Caco-2 (cell line): ENCODE measurements around the genes TBX4 and MED13.

- PRO-cap: no peak
- RRBS: no CpG with 5 or more reads among the region's 10 CpGs
Measured at GRCh38 chr17:61260323-61260989, 139.2 kb upstream of the TBX2 start.

DNA sequence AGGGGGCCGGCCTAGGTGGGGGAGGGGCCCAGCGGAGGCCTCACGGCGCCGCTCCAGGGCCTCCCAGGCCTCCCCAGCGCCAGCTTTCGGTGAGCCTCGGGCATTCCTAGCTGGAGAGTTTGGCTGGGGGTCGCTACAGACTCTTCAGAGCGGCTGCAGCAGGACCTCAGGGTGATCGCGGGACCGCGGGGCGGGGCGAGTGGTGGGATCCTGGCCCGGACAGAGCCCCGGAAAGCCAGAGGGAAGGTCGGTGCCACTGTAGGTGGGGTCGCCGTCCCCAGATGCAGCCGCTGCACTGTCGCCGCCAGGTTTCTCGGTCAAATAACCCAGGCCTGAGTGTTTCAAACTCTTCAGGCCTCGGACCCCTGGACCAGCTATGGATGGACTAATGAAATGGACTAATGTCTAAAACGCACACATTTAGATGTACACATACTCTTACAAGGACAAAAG, 2.2 kb upstream of the TBX2 start:
- PRO-cap: no peak
- RRBS: 0% methylated on average over 1 of the region's 27 CpGs

DNA sequence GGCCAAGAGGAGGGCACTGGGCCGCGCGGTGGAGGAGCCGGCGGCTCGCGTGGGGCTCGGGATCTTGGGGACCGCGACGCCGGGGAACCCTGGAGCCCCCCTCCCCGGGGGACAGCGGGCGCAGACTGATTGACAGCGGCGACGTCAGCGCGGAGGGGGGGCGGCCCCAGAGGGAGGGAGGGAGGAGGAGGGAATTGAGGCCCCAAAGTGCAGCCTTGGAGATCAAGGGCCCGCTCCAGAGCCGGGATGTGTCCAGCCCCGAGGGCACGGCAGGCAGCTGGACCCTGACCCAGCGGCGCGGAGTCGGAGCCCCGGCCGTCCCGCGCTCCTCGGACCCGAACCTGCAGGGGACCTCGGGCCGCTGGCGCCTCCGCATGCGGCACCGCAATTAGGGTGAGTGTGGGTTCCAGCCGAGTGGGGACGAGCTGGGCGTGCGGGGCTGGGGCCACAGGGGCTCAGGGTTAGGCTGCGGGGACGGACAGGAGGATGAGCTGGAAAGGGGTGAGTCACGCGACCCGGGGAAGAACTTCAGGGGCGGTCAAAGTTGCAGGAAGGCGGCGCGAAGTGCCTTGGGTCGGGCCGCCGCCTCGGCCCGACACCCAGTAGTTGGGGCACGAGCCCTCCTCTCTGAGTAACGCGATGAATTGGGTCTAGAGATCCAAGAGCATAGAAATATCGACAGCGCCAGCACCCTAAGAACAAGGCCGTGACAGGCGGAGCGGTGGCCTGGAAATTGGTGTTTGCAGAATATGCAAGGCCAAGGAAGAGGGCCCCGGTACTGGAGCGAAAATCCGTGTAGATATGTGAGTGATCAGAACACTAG, at the start of gene TBX4:
Gene TBX4, plus strand, starts transcription at position 238 of the 823 bp plus-strand sequence.
- PRO-cap: no peak
- RRBS: 98% methylated on average over 20 of the region's 70 CpGs

- PRO-cap: no peak
- RRBS: 100% methylated on average over 3 of the region's 20 CpGs
Measured at GRCh38 chr17:61456099-61456510, 3.9 kb downstream of the TBX4 start.

DNA sequence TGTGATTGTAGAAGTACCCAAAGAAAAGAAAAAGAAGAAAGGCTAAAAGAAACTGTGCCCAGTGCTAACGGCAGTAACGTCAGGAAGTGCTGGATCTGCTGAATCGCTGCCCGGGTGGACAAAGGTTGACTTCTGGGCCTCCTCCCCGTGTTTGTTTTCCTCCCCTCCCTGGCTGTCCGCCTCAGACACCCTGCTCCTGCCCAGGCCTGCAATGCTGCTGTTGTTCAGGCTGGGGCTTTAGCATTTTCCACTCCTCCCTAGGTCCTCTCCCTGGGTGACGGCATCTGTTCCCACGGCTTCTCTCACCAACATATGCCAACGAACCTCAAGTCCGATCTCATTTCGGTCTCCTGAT, 37.1 kb downstream of the TBX4 start:
- PRO-cap: unidirectional peak, minus-strand start at position 88 of the sequence
- RRBS: no CpG with 5 or more reads among the region's 11 CpGs

- PRO-cap: no peak
- RRBS: no CpG with 5 or more reads among the region's 7 CpGs
Measured at GRCh38 chr17:61492784-61493456, 40.7 kb downstream of the TBX4 start.

DNA sequence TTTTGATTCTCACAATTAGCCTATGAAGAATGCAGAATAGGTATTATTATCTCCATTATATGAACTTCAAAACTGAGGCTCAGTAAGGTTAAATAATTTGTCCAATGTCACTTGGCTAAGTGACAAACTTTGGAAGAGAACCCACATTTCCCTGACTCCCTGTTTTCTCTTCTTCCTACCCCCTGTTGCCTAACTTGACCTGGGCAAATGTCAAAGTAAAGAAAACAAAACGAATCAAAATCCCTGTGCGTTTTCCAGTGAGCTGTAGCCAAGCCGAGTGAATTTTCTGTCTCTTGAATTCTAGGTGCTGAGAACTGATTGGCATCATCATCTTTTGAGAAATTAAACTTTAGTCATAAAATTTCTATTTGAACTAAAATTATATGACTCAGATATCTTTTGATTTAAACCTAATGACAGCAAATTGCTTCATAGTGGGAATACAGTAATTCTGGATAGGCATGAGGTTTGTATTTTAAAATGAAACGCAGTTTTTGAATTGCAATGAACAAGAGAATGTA, 4.5 kb upstream of the NACA2 start:
- PRO-cap: no peak
- RRBS: no CpG with 5 or more reads among the region's 4 CpGs

DNA sequence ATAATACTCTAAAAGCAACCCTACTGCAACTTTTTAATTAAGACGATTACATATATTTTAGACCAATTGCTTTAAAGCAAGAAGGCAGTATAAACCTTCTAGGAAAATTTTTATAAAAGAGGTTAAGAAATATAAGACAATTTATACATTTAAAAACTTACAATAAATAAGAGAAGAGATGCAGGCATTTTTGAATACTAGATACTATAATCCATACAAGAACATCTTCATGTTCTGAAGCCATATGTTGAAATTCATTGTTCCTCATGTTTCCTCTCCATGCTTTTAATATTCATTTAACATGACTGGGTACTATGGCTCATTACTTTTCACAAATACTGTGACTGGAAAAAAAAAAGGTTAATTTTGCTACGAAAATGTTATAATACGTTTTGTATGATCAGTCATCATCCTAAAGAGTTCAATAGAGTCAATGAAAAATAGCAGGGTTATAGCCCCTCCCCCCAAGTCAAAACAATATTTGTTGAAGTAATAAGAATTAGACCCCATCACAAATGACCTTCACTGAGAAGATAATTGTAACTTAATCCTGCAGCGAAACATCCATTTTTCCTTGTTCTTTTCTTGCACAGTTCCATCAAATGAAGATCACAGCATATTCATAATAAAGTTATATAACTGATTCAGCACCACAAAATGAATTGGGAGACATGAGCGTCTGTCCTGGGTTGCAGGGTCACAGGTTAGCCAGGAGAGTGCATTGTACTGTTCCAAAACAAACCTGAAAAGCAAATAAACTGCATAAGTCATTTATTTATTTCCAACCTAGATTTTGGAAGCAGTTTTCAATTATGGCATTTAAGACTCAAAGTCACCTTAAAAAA, 18.3 kb upstream of the INTS2 start:
- PRO-cap: no peak
- RRBS: no CpG with 5 or more reads among the region's 5 CpGs

DNA sequence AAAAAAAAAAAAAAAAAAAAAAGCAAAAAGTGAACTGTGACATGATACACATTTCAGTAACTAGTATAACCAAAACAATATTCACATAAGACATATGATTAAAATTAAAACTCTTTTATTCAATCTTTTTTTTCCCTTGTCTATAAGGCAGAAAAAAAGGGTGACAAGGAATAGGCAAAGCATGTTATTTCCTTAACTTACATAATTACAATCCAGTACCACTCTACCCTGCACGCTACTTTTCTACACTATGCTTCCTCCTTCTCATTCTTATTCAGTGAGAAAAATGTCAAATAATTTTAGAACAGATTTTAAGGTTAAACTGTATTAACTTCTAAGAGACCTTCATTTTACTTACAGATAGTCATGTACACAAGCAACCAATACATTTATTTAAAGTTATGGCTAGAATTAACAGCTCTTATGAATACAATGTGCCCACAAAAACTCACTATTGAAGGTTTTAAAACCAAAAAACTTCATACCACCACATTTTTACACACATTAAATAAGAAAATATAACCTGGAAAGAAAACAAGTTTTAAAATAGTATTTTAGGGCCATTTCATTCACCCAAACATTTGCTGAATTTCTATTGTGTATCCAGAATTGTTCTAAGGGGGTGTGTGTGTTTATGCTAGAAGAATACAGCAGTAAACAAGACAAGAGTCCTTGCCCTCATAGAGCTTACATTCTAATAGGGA, 61.3 kb downstream of the MED13 start:
- PRO-cap: no peak
- RRBS: no CpG with 5 or more reads among the region's 1 CpG

DNA sequence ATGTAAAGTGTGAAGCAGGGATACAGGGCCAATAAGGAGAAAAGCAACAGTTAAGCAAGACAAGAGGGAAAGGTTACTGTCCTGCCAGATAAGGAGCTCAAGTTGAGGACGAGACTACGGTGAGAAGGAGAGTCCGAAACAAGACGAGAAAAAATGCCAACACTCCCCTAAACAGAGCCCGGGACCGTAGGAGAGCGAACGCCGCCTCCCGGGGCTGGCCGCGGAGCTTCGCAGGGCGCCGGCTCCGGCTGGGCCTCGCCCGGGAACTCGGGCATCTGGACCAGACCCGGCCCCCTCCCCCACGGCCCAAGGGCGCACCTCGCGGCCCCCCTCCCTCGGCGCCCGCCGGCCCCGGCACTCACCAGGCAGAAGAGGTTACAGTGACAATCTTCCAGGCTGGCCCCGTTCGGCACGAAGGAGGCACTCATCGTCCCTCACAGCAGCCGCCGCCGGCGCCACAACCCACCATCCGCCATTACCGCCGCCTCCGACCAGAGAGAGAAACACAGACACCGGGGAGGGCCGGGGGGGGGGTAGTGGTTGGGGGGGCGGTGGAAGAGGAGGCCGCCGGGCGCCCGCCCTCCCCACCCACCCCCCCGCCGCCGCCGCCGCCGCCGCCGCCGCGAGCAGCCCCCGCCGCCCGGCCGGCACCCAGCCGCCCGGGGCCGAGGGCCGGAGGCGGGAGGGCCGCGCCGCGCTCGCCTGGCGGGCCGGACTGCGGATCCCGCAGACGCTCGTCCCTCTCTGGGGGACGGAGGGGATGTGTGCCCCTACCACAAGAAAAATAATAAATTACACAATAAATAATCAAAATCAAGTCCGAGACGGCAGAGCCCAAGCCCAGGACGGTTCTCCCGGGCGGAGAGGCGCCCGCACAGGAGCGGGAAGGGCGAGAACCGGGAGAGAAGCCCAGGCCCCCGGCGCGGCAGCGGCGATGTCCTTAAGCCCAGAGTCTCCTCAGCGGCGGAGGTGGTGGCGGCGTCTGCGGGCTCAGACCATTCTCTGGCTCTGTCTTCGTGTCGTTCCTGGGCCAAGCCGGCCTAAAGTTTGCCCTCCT, at the start of gene MED13:
Gene MED13, minus strand, starts transcription at position 501 of the 1,057 bp plus-strand sequence.
- PRO-cap: unidirectional peak, plus-strand start at position 87 of the sequence; bidirectional peak, plus-strand start at position 170 of the sequence, minus-strand start at position 145 of the sequence; bidirectional peak, plus-strand start at position 357 of the sequence, minus-strand start at position 477 of the sequence; bidirectional peak, plus-strand start at position 949 of the sequence, minus-strand start outside the sequence
- RRBS: 4% methylated on average over 48 of the region's 102 CpGs

- PRO-cap: no peak
- RRBS: no CpG with 5 or more reads among the region's 3 CpGs
Measured at GRCh38 chr17:62111039-62111501, 46.0 kb upstream of the MED13 start.

DNA sequence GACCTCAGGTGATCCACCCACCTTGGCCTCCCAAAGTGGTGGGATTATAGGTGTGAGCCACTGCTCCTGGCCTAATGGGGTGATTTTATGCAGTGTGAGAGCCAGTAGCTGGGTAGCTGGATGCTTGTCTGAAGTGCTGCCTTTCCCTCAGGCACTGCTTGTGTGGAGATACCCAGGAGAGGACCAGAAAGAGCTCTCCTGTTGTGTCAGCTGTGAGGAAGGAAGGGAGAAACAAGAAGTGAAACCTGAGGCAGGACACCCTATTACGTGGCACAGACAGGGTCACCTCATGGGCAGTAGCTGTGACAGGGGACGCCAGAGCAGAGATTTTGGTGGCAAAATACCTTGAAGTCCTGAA, 106.4 kb upstream of the MED13 start:
- PRO-cap: no peak
- RRBS: no CpG with 5 or more reads among the region's 2 CpGs

DNA sequence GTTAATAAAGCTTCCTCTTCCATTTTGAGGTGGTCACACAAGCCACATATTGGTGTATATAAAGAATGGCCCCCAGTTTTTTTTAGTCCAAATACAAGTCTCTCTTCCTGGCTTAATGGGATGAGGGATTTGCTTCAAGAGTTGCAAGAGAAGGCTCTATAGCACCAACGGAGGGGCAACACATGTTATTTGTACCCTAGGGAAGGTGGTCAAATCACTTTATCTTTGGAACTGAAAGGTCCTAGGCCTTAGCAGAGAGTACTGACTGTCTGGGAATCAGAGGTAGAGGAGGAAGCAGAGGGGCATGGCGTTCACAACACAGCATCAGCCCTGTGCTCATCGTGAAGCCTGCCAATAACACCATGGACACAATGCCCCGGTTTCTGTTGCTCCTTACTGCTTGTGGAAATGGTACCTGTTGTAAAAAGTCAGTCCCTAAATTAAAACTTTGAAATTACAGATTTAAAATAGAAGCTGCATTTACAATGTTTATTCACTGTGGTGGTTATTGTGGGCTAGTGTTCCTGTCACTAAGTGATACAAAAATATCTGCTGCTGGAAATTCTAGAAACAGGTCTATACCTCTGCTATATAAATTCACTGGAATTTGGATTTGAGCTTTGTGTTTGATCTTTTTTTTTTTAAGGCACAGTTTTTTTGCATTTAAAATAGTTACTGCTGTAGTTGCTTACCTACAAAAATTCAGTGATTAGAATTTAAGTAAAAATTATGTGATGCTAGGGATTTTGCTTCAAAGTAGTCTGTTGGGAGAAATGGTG, 24.4 kb upstream of the MRC2 start:
- PRO-cap: no peak
- RRBS: no CpG with 5 or more reads among the region's 4 CpGs

DNA sequence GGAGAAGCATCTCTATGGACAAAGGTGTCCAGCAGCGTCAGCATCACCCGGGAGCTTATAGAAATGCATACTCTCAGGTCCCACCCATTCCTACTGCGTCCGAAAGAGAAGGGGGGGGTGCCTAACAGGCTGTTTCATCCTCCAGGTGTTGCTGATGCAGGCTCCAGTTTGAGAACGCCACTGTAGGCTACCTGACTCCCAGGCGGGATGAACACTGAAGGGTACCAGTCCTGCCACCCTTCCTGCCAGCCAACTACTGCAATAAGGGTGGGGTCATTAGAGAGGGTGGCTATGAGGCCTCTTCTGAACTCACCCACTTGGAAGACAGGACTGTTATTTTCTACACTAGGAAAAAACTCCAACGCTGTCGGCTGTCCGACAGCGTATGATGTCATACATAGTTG, 11.2 kb upstream of the MRC2 start:
- PRO-cap: no peak
- RRBS: no CpG with 5 or more reads among the region's 10 CpGs

DNA sequence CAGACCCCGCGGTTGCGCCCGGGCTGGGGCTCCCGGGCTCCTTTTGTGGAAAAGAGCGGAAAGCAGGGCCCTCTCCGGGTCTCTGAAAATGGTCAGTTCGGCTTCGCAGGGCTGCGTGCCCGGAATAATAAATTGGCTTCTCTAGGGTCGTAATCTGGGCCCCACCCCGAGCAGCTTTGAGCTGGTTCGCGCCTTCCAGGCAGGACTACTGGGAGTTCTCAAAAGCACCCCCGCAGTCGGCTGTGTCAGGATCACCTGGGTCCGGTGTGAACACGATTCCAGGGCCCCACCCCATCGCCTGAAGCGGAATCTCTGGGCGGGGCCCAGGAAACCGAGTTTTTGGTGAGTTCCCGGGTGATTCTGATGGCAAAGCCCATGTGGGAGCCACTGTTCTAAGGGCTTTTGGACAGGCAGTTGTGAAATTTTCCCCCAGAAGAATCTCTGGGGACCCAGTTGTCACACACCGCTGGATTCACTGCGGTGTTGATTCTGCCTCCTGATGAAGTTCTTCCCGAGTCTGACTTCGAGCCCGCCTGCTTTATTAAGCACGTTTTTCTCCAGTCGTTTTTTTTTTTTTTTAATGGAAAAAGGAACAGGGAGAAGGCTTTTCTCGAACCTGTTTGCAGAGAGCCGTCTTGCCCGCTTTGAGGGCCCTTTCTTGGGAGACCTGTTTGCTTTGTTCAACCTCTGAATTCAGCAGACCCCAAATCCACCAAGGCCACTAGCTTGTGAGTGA, 77.1 kb downstream of the MRC2 start:
- PRO-cap: no peak
- RRBS: 8% methylated on average over 14 of the region's 34 CpGs

GRCh38 chr17:62965586-62966173, 355 bp upstream of the TANC2 start:
- PRO-cap: bidirectional peak, plus-strand start at chr17:62966209, minus-strand start at chr17:62966089
- RRBS: 37% methylated on average over 4 of the region's 39 CpGs

DNA sequence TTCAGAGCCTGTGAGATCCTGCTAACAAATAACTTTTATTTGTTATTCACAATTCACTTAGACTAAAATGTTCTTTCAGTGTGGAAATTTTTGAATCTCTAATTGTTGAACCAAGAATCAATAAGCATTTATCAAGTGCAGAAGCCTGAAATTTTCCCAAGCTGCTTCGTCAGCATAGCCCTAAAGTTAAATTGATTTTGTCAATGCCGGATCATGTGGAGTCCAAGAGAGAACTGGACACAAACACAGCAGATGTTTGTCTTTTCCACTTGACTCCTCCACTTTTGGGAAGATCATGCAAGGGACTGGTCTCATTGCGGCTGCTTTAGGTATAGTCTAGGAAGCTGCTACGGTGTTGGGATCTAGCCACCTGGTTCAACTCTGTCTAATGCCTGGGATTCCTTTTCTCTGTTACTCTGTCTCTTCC, 95.8 kb downstream of the CYB561 start:
- PRO-cap: no peak
- RRBS: no CpG with 5 or more reads among the region's 4 CpGs

DNA sequence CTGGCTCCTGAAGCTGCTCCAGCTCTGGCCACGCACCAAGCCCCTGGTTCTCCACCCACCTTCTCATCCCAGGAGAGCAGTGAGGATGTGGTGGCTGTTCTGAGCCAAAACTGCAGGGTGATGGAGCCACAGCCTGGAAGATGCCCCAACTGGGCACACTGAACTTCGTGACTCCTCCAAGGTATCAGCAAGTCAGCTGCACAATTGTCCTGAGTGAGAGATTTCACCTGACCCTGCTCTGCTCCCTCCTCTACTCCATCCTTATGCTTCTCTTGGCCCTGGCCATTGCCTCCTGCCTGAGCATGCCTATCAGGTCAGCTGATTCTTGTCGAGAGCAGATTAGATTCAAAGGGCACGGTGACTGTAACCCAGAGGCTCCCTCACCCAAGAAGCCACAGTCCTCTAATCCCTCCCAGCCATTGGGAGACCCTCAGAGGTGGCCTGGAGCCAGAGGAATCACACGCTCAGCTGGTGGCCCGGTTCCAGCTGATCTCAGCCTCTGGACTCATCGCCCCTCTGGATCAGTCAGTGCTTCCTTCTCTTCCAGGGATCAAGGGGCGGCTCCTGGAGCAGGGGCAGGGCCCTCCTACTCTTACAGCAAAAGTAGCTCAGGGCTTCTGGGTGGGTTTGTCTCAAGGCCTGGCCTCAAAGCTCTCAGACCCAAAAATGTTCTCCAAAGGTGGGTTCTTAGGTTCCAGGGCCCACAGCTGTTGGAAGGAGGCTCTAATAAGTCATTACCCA, 7.0 kb upstream of the CYB561 start:
- PRO-cap: no peak
- RRBS: no CpG with 5 or more reads among the region's 8 CpGs

DNA sequence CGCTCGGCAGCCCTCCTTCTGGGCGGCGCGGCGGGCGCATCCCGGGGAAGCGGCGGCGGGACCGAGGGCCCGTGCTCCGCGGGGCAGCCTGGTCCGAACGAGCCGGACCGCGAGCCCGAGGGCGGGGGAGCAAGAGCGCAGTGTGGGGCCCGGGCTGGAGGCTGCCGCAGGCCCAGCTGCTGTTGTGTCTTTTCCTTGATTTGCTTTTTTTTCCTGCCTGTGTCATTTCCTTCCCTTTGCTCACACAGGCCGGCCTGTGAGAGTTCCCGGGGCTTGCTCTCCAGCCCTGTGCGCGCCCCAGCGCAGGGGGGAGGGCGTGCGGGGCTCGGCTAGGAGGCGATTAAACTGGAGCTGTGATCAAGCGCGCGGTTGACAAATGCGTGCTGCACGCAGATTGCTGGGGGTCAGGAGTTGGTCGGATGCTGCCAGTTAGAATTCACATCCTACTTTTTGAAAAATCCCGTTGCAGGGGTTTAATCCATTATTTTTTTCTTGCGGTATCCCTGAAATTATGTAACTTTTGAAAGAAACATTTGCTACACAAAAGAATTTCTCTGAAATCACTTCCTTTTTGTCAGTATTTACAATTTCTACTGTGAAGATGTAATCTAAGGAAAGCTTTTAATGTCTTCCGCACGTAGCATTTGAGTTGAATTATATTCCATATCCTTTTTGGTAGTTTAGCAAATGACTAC, 909 bp downstream of the MAP3K3 start:
- PRO-cap: no peak
- RRBS: 2% methylated on average over 26 of the region's 44 CpGs

DNA sequence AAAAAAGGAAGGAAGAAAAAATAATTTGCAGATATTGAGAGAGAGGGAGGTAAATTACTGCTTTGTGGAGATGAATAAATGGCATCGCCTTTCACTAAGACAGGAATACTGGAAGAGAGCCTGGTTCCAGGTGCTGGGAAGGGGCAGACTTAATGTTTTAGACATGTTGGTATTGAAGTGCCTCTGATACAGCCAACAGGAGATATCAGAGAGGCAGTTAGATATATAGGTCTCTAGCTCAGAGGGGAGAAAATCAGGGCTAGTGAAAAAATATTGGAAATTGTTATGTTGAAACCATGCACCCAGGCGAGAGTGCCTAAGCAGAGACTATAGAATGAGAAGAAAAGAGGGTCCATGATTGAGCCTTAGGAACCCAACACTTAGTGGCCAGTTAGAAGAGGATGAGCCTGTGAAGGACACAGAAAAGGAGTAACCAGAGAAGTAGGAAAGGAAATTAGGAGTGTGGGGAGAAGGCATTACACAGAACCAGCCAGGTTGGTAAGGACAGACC, 27.6 kb downstream of the LIMD2 start:
- PRO-cap: no peak
- RRBS: no CpG with 5 or more reads among the region's 2 CpGs